Pulmonary artery (tissue), 1 donor: ENCODE data around the genes CACTIN, MRPL54 and ZBTB7A.

DNA sequence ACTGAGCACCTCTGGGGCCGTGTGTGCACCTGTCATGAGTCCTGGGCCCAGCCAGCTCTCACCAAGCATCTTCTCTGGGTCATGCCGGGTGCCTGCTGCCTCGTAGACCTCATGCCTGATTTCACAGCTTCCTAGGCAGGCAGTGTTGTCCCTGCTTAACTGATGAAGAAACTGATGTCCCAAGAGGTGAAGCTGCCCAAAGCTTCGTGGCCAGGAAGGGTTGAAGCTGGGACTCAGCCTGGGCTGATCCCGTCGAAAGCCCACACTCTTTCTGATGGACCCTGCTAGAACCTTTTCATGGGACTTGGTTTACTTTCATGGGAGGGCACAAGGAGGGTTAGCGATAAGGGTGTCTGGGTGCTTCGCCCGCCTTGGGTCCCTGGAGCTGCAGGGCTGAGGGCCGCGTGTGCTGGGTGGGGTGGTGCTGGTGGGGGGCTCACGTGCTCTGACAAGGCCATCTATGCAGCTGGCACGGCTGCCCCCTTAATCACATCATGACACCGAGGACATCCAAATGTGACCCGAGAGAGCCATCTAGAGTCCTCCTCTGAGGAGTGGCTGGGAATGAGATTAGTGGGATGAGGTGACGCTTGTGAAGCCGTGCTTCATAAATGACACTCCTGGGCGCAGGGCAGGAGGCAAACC lies 6.3 kb downstream of the FZR1 start:
- PRO-cap = no peak

GRCh38 chr19:3539285-3540066 lies 502 bp downstream of the TEKTIP1 start:
- PRO-cap = no peak

GRCh38 chr19:3604818-3605469 lies 1.7 kb downstream of the TBXA2R start:
- PRO-cap = no peak

GRCh38 chr19:3610491-3611073 lies 3.9 kb upstream of the TBXA2R start:
- PRO-cap = no peak

- PRO-cap = unidirectional peak, minus-strand start at chr19:3626767
These were observed at the start of gene CACTIN for GRCh38 chr19:3626563-3627363. Gene CACTIN, minus strand, starts transcription at chr19:3626790.

GRCh38 chr19:3682608-3683389 lies 17.5 kb downstream of the PIP5K1C start:
- PRO-cap = no peak

DNA sequence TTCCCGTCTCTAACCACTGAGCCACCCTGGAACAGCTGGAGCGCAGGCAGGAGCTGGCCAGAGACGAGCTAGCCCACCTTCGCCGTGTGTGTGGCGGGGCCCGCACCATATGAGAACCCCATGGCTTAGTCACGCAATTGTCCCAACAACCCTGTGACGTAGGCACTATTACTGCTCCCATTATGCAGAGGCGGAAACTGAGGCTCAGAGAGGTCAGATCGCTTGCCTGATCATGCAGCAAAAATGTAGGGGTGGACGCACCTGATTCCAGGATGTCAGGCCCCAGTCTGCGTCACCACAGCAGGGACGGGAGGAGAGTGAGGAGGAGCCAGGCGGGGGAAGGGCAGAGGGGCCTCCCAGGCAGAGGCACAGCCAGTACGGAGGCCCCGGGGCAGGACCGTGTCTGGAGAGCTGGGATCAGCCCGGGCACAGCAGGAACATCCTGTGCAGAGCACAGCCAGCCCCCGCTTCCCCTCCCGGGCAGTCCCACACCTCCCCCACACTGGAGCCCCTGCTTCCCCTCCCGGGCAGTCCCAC lies 16.8 kb downstream of the PIP5K1C start:
- PRO-cap = no peak

DNA sequence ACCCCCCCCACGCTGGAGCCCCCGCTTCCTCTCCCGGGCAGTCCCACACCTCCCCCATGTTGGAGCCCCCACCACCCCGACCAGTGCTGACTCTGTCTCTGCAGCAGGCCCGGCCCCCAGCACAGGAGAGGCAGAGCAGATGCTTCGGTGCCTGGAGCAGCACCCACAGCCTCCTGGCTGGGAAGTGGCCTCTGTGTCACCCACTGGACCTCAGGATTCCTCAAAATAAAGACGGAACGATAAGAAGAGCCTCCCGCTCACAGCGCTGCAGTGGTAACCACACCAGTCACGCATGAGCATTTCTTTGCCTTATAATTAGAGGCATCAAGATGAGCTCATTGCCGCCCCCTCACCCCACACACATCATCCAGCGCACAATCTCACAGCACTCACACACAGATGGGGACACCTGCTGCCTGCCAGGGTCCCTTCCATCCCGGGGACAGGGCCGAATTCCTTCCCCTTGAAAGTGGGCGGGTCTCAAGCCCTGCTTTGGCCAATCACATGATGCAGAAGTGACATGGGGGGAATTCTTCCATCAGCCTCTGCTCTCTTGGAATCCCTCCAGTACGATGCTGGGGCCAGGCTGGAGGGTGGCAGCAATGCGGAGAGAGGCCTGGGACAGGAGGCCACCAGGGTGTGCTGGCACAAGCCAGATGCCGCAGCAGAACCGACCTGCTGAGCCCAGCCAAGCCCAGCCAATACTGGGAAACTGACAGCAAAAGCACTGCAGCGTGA lies 16.2 kb downstream of the PIP5K1C start:
- PRO-cap = no peak

DNA sequence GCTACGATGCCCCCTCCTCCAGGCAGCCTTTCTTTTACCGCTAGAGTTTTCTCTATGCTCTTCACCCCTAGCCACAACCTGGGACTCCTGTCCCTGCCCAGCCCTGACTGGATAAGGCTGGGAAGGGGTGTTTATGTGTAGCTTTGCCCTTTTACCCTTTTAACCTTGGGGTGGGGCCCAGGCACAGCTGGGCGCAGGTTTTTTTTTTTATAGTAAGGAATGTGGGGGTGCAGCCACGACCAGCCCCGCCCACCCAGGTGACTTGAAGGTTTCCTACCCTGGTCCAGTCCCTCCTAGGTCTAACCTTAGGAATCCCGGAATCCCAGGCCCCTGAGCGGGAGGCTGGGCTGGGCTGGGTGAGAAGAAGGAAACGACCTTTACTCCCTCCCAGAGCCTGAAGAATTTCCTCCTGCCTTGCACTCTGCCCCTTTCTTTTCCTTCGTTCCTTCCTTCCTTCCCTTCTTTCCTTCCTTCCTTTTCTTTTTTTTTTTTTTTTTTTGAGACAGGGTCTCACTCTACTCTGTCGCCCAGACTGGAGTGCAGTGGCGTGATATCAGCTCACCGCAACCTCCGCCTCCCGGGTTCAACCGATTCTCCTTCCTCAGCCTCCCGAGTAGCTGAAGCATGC lies 12.4 kb downstream of the TJP3 start:
- PRO-cap = no peak

GRCh38 chr19:3762340-3763276 lies at the start of gene MRPL54:
Gene MRPL54, plus strand, starts transcription at chr19:3762682.
- PRO-cap = bidirectional peak, plus-strand start at chr19:3763121, minus-strand start at chr19:3762911

DNA sequence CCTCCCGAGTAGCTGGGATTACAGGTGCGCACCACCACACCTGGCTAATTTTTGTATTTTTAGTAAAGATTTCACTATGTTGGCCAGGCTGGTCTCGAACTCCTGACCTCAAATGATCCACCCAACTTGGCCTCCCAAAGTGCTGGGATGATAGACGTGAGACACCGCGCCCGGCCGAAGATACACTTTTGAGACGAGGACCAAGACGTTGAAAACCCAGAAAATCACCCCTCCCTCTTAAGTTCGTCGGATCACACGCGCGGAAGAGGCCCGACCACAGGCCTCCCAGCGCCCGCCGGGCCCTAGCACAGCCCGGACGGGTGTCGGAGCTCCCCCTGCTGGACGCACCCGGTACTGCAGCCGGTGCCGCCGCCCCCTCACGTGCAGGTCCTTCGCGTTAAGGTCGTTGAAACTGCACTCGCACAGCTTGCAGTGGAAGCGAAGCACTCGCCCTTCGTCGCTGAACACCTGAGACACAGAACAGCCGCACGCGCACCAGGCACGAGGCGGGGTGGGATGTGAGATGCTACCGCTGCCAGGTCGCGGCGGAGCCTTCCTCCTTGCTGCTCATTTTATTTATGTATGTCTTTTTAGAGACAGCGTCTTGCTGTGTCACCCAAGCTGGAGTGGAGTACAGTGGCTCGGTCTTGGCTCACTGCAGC lies 35.7 kb upstream of the MATK start:
- PRO-cap = no peak

GRCh38 chr19:3981538-3982085 lies 3.7 kb downstream of the EEF2 start:
- PRO-cap = no peak

- PRO-cap = no peak
These were observed 29.6 kb downstream of the ZBTB7A start for GRCh38 chr19:4036919-4037748.

GRCh38 chr19:4045297-4045600 lies 21.4 kb downstream of the ZBTB7A start:
- PRO-cap = no peak

DNA sequence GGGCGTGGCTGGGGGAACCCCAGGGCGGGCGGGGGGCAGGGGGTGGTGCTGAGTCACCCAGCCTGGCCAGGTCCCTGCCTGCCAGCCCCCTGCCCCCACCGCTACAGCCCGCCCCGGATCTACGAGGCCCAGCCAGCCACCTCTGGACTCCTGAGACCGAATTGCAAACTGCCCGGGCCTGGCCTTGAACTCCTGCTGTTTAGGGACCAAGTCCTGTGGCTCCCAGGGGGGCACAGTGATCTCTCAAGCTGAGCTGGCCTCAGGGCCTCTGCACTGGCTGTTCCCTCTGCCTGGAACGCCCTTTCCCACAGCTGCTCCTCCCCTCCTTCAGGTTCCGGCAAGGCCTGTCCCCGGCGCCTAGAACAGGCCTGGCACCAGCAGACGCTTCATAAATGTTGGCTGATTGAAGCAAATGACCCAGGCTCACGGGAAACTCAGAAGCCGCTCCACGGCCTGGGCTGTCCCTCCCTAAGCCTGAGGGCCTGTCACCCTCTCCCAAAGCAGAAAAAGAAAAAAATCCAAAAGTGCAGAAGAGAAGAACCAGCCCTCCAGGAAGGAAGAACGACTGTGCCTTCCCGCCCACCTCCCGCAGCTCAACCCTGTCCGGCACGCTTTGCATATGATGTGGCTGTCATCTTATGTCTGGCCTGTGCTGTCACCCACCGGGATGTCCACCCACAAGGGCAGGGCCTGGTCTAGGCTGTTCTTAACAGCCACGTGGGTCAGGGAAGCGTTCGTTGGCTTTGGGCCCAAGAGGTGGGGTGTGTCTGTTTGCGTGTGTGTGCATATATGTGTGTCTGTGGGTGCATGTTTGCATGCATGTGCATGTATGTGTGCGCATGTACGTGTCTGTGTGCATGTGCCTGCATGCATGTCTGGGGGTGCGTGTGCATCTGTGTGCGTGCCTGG lies 13.9 kb downstream of the ZBTB7A start:
- PRO-cap = no peak

DNA sequence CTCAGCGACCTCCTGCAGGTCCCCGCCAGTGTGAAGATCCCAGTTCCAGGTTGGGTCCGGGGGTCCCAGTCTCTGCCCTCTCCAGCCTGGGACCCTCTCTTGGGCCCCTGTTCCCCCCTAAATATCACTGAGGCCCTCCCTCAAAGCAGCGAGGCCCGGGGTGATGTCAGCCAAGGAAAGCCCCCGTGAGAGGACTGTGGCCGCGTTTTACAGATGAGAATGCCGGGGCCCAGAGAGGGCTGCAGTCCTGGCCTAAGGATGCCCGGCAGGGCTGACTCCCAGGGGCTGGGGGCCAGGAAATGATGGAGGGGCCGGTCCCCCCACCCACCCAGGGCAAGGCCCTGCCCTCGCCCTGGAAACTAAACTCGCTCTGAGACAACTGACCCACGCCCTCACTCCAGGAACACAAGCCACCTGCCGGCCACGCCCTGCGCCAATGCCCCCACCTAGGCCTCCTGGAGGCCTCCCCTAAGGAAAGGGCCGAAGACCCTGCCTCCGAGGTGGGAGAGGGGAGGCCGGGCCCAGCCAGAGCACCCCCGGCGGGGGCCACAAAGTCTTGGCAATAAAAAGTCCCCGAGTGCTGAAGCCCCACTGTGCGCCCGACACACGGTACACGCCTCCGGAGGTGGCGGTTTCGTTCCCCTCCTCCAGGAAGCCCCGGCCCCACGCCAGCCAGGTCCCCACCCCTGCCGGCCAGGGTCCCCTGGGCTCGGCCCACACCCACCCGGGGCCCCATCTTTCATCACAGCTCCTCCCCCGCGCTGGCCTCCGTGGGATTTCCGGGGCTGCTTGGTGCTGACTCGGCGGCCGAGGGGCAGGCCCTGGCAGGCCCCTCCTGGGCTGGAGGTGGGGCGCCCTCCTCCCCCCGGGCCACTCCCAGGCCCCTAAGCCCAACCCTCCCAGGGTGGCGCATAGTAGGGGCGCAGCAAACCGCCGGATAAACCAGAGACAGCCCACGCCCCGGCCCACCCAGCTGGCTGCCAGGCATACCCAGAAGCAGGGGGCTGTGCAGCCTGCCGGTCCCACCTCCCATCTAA lies 7.1 kb downstream of the ZBTB7A start:
- PRO-cap = no peak

- PRO-cap = no peak
These were observed 4.6 kb downstream of the ZBTB7A start for GRCh38 chr19:4061911-4062623.

DNA sequence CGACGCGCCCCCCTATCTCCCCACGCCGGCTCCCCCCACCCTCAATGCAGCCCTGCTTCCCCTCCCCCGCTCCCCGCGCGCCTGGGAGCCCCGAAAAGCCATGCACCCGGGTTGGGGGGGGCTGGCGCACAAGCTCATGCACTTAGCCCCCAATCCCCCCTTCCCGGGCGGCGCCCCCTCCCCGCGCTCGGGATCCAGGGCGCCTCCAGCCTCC lies 478 bp downstream of the ZBTB7A start:
- PRO-cap = bidirectional peak, plus-strand start at position 105 of the sequence, minus-strand start at position 80 of the sequence

- PRO-cap = bidirectional peak, plus-strand start at chr19:4066993, minus-strand start at chr19:4066899; bidirectional peak, plus-strand start at chr19:4067372, minus-strand start at chr19:4067047
These were observed at the start of gene ZBTB7A for GRCh38 chr19:4066560-4067210. Gene ZBTB7A, minus strand, starts transcription at chr19:4066899.

DNA sequence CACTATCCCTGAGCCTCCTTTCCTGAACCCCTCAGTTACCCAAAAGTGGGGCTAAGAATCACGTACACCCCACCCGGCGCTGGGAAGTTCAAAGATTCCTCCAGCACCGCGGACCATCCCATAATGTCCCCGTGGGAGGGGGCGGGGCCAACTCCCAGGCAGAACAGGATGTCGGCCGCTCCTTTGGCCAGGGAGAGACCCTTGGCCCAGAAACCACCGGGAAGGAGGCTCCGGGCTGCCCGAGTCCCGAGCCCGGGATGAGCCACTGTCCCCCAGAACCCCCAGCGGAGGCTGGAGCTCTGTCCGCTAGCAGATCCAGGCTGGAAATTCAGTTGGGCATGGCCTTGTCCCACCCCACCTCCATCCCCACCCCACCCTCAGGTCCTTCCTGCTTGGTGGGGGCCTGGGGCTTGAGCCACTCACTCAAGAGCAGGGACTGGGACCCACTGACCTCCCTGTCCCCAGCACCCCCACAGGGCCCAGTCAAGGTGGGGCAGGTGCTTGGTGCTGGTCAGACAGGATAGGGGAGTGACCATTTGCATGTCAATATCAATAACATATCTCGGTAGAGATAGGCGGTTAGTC lies 11.8 kb upstream of the ZBTB7A start:
- PRO-cap = no peak